Epithelial cell of esophagus (primary cell): ENCODE data around the gene ISG15.

DNA sequence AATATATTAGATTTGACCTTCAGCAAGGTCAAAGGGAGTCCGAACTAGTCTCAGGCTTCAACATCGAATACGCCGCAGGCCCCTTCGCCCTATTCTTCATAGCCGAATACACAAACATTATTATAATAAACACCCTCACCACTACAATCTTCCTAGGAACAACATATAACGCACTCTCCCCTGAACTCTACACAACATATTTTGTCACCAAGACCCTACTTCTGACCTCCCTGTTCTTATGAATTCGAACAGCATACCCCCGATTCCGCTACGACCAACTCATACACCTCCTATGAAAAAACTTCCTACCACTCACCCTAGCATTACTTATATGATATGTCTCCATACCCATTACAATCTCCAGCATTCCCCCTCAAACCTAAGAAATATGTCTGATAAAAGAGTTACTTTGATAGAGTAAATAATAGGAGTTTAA lies 57.4 kb downstream of the OR4F16 start:
- RRBS, result no CpG with 5 or more reads among the region's 11 CpGs

GRCh38 chr1:630390-630914 lies 56.0 kb downstream of the OR4F16 start:
- RRBS, result no CpG with 5 or more reads among the region's 10 CpGs

- RRBS, result no CpG with 5 or more reads among the region's 6 CpGs
Observed at GRCh38 chr1:830703-831106, 93.0 kb upstream of the SAMD11 start.

DNA sequence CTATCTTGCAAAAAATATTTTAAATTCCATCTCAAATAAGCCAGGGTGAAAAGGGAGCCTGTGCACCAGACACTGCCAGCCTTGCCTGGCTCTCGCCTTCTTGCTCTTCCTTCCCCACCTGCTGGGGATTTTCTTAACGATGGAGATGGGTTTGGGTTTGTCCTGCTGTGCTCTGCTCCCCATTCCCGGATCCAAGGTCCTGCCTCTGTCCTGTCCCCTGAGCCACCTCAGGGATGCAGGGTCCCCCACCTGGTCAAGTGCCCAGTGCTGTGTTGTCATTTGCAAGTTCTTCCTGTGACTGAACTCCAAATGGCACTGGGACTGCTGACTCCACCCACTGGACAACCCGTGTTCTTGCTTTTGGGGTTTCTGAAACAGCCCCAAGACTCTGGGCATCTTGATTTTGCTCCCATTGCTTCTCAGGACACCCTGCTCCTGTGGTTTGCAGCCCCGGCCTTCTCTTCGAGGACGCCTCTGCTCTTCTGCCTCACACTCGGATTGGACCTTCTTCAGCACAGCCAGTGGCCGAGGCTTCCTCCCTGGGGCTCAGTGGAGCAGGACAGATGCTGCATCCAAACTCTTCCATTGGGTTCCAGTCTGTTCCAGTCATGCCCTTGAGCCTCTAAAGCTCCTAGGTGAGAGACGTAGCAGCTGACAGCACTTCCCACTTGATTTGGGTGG lies 67.6 kb upstream of the SAMD11 start:
- RRBS, result no CpG with 5 or more reads among the region's 10 CpGs

- RRBS, result 0% methylated on average over 4 of the region's 54 CpGs
Observed at GRCh38 chr1:904986-905676, 18.6 kb upstream of the SAMD11 start.

DNA sequence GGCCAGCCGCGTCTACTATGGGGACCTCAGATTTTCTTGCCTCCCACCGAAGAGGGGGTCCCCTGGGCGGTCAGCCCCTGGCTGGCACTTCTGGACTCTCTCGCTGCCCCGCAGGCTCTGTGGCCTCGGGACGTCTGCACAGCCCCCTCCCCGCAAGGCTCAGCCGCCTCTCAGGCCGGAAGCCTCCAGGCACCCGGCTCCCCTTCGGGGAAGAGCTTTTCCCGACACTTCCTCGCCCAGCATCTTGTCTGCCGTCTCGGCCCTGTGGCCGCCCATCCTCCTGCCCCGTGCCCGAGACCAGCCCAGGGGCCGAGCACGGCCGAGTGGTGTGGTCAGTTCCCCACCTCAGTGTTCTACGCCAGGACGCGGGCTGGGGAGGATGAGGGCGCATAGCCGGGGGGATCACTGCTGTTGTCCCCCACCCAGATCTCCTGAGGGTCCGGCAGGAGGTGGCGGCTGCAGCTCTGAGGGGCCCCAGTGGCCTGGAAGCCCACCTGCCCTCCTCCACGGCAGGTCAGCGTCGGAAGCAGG lies 17.1 kb downstream of the SAMD11 start:
- RRBS, result 20% methylated on average over 1 of the region's 33 CpGs

- RRBS, result 73% methylated on average over 1 of the region's 23 CpGs
Observed at GRCh38 chr1:946004-946570, 13.0 kb downstream of the NOC2L start.

DNA sequence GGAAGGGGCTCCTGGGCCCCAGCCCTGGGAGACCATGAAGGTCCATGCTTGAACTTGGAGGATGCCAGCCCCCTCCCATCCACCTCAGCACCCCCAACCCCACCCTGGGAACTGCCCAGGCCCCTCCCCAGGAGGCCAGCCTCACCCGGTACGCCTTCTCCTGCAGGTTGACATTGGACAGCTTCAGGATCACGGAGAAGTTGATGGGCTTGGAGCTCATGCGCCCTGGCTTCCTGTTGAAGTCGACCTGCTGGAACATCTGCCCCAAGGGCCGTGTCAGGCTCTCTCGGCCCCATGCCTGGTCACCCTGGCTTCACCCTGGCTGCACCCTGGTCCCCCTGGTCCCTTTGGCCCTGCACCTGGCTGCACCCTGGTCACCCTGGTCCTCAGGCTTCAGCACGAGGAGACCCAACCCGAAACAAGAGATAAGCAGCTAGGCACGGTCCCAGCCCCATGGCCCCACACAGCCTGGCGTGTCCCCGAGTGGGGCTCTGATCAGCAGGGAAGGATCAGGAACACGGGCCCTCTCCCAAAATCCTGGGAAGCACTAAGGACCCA lies 10.6 kb downstream of the NOC2L start:
- RRBS, result no CpG with 5 or more reads among the region's 13 CpGs

DNA sequence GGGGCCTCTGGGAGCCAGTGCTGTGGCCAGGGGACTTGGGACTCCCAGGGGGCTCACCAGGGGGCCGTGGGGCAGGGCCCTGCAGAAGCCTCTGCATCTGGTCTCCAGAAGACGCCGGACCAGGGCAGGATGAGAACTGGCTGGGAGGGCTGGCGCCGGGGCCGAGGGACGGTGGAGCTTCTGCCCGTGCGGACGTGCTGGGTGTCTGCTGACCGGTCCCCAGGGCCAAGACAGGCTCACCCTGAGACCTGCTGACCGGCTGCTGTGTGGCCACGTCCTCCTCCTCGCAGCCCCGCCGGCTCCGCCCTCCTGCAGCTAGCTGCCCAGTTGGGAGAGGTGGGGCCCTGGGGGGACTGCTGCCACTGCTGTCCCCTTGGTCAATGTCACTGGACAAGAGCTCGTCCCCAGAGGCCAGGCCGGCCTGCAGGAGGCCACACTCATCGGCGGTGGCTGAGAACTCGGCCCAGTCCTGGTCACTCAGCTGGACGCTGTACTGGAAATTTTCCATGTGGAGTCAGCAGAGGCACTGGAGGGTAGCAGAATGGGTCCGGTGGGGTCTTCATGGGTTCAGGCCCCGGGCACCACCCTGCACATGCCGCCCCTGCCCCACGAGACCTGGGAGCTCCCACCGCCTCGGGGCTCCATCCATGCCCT lies 1.2 kb downstream of the PERM1 start:
- RRBS, result 55% methylated on average over 12 of the region's 29 CpGs

DNA sequence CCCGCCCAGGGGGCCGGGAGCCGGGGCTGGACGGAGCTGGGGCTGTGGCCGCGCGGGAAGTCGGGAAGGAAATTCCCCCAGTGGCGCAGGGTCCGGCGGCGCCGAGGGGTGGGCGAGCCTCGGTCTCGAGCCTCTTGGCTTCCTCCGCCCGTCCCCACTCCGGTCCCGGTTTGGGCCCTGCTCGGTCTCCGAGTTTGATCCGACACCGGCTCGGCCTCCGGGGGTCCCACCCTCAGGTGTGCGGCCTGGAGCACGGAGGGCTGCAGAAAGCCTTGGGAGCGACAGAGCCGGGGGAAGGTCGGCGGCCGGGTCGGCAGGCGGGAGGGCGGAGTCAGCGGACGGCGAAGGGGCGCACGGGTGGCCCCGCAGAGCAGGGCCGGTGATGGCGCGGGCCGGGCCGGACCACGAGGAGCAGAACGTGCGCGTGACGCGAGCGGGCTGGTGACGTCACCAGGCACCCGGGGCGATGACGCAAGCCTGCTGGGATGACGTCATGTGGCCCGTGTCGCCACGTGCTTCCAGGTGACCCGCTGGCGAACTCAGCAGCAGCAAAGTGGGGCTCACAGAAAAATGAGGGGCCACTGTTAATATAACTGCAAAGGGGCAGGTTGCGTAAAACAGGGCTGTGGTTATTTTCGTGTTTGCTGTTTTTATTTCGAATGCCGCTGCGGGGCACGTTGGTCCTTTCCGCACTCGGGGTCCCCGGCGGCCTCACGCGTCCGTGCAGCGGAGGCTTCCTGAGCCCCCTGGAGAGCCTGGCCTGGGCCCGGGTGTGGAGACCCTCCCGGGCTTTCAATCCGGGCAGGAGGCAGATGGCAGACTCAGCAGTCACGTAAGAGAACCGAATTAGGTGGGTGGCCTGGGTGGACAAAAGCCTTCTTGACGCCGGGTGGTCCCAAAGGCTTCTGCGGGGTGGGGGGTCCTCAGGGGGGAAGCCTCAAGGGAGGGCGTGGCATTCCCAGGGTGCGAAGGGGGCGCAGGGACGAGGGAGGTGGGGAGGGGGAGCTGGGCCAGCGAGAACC lies 846 bp upstream of the HES4 start:
- RRBS, result 1% methylated on average over 49 of the region's 91 CpGs

GRCh38 chr1:1012512-1013762 lies at the start of gene ISG15:
Gene ISG15, plus strand, starts transcription at chr1:1013497.
- RRBS, result no CpG with 5 or more reads among the region's 37 CpGs

DNA sequence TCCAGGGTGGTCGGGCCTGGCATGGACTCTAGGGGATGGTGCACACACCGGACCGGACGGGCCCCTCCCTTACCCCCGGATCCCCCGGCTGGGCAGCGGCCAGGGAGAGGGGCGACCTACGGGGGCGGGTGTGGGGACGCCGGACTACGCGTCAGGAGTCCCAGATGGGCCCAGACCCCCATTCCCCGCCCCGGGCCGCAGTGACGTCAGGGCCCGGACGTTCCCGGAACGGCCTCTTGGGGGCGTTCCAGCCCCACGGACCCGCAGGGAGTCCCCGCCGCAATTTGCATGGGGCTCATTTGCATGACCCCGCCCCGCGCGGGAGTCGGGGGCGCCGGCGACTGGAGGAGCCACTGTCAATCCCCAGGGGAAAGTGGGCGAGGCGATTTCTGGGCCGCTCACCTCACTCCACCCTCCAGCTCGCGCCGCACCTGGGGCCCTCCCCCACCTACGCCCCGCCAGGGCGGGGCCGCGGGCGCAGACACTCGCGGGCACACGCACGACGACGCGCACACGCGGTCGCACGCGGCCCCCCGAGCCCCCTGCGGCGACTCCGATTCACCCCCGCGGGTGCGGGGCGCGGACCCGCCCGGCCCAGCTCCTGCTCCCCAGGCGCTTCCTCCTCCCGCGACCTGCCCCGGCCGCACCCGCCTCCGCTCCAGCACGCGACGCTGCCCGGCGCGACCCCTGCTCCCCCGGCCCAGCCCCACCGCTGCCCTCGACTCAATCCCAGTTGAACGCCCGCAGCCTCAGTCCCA lies 13.1 kb downstream of the AGRN start:
- RRBS, result 6% methylated on average over 28 of the region's 88 CpGs

- RRBS, result 94% methylated on average over 12 of the region's 48 CpGs
Observed at GRCh38 chr1:1046302-1047153, 26.6 kb downstream of the AGRN start.

DNA sequence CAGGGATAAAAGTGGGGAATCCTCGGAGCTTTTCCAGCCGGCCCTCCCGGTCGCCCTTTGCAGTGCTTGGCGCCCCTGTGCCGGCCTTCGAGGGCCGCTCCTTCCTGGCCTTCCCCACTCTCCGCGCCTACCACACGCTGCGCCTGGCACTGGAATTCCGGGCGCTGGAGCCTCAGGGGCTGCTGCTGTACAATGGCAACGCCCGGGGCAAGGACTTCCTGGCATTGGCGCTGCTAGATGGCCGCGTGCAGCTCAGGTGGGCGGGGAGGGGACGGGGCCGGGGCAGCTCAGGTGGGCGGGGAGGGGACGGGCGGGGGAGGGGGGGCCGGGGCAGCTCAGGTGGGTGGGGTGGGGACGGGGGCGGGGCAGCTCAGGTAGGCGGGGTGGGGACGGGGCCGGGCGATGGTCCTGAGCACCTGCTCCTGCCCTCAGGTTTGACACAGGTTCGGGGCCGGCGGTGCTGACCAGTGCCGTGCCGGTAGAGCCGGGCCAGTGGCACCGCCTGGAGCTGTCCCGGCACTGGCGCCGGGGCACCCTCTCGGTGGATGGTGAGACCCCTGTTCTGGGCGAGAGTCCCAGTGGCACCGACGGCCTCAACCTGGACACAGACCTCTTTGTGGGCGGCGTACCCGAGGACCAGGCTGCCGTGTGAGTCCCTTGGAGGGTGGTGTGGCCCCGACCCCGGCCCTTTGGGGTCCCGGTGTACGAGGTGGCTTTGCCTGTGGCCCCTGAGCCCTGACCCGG lies 25.1 kb downstream of the RNF223 start:
- RRBS, result 65% methylated on average over 22 of the region's 55 CpGs

GRCh38 chr1:1069768-1070885 lies 4.0 kb downstream of the RNF223 start:
- RRBS, result 36% methylated on average over 14 of the region's 40 CpGs

DNA sequence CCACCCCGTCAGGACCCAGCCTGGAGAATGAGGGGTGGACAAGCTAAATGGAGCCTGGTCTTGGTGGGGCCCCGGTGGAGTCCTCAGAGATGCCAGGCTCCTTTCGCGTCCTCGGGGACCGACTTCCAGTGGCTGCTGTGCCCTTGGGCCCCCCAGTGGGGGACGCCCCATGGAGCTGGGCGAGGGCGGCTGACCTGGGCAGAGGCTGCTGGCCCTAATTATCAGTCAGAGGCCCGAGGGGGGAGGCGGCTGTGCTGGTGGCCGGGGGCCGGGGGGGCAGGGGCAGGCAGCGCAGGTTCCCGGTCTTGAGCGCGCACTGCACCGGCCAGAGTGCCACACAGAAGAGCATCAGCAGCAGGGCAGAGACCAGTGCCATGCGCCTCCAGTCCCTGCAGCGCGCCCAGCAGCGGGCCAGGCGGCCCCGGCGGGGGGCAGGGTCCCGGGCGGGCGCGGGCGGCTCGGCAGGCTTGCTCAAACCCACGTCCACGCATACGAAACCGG lies 2.5 kb downstream of the RNF223 start:
- RRBS, result 48% methylated on average over 10 of the region's 35 CpGs

DNA sequence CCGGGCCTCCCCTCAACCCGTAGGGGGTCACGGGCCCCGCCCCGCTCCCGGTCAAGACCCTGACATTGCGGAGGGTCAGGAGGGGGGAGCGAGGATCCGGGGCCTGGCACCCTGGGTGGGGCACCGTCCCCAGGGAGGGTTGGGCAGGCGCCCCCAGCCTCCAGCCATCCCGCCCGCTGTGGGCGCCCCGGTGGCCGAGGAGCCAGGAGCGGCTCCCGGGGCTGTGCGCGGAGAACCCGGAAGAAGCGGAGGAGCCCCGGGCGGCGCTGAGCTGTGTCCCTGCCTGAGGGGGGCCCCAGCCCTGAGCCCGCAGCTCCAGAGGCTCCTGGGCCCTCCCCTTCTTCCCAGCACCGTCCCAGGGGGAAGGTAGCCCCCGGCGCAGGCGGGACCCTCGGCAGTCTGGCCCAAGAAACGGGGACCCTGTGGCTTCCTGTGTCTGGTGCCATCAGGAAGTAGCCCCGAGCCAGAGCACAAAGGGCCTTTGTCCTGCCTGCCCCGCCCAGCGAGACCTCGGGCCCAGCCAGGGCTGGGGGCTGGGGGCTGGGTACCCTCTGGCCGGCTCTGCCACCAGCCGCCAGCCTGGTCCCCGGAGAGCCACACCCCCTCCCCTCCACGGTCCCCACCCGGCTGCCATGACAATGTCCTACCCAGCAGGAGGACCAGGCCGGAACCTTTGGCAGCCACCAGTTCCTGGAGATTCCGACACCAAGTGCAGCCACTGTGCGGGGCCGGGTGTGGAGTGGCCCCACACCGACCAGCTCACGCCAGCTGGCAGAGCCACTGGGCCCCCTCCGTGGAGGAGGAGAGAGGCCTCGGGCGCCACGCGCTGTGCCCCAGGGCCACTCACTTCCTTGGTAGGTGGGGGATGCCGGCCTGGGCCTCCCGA lies 15.6 kb upstream of the TTLL10 start:
- RRBS, result 5% methylated on average over 18 of the region's 54 CpGs

DNA sequence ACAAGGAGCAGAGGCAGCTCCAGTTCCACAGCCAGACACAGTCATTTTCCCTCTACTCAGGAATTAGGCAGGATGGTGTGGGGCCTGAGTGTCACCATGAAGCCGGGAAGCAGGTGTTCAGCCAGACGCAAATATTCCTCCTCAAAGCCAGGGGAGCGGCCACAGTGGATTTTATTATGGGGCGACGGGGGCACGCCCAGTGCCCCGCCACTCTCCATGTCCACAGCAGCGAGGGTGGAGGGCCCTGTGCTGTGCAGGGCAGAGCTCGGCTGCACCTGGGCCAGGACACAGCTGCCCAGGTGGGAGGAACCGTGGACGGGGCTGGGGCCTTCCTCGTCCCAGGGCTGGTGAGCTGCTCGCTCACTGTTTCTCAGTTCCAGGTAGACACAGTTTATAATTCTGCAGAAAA lies 14.3 kb upstream of the TTLL10 start:
- RRBS, result no CpG with 5 or more reads among the region's 13 CpGs

GRCh38 chr1:1300388-1301066 lies 7.2 kb downstream of the ACAP3 start:
- RRBS, result no CpG with 5 or more reads among the region's 25 CpGs

DNA sequence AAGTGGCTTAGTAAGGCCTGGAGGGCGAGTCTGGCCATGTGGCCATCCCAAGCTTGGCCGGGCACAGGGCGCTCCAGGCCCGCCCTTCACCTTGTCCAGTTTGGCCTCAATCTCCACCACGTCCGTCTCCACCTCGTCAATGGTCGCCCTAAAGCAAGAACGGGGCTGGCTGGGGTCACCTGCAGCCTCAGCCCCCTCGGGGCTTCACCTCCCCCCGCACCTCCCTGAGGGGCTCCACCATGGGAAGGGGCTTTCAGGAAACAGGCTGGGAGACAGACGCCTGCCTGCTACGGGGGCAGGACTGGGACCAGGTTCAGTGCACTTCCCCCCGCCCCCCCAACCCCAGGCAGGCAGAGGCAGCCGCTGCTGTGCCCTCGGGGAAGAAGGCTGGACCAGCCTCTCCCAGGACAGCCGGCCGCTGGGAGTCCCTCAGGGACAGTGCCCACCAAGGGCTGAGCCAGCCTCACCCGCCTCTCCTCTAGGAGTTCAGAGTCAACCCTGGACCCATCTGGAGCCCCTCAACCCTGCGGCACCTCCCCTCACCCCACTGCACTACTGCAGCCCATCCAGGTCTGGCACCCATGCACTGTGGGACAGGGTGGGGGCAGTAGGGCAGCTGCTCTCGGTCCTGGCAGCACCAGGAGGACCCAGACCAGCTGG lies 3.6 kb downstream of the ACAP3 start:
- RRBS, result no CpG with 5 or more reads among the region's 21 CpGs